Trachea (tissue), 1 donor: ENCODE measurements around a stretch of chr15.

DNA sequence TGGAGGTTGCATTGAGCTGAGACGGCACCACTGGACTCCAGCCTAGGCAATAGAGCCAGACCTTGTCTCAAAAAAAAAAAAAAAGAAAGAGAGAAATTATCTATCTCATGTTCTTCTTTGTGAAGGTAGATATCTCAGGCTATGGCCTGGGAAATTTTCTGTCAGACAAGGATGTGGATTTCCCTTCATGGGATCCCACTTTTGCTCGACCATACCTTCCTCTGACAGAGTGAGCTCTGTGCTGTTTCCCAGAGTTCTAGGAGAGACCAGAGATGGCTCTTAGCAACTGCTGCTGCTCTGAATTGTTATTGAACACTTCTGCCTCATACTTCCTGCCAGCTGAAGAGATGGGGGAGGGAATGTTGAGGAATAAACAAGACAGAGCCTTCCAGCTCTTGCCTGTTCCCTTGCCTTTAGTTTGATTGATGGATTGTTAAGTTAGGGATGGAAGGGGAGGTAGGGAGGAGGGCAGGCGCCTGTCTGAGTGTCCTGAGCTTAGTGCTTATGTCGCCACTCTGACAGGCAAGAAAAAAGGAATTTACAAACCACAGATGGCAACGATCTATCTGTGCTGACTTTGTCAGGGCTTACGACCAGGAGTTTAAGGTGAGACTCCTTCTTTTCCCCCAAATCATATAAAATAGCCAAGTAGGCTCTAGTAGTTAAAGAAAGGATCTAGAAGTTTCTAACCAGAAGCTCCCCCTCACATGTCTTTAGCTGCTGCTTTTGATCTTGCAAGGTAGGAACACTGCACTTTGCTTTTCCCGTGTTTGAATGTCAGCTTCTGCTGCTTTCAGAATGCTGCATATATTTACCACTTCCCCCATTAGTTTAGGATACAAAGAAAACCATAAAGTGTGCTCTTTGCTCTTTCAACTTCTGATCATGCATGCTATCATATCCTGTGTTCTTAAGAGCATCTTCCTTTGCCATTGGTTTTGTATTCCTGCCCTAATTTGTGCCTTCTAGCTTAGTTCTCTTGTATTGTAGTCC, 42.9 kb downstream of the ZNF609 start:
- PRO-cap = no peak

DNA sequence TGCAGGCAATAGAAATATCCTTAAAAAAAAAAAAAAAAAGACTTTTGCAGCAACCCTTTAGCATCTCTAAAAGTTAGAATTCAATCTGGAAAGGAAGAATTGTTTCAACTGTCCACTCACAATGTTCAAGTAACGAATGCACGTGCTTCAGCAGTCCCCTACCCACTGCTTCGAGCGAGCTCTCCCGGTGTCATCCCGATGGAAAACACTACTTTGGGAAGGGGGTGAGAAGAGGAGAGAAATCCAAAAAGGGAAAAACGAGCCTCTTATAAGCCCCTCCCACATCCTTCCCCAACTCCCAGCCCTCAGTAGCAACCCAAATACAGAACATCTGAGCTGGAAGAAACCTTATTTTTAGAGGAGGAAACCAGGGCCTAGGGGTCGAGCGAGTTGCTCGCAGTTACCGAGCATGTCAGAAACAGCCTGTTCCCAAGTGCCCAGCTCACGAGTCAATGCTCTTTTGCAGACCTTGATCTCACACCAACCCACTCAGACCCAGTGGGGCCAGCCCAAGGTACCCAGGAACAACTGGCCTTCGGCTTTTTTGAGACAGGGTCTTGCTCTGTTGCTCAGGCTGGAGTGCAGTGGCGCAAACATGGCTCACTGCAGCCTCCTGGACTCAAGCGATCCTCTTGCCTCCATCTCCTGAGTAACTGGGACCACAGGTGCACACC, 14.2 kb downstream of the RBPMS2 start:
- PRO-cap = bidirectional peak, plus-strand start at position 361 of the sequence, minus-strand start at position 176 of the sequence

DNA sequence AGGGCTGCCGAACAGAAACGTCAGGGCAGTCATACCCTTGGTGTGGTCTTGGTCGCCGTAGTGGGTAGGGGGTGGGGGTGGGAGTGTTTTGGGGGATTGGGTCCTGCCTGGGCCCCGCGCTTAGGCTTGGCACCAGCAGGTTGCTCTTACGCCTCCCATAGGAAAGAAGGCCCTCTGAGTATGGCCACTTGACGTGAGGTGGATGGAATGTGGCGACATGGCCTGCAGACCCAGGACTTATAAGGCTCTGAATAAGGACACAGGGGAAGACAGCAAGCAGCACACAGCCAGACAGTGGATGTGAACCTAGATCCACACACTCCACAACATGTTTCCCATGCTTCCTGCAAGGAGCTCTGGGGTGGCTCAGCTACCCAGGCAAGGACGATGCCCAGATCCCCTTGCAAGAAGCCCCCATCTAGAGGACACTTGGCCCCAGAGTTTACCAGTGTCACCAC, 12.4 kb downstream of the RBPMS2 start:
- PRO-cap = no peak

- PRO-cap = no peak
These were observed 14.3 kb upstream of the ANKDD1A start for GRCh38 chr15:64897018-64898130.

DNA sequence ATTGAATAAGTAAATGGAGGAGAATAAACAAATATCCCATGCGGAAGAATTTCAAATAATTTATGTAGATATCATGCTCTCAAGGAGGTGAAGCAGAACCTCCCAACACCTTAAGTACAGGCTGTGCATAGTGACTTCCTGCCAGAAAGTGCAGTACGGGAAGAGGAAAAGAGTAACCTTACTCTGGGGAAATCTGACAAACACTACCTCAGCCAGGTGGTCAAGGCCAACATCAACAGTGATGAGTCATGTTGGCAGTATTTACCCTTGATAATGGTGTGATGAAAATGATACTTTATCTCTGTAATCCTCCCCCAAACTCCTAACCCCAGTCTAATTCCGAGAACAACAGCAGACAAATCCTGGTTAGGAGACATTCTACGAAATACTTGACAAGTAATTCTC, 26.4 kb downstream of the ANKDD1A start:
- PRO-cap = no peak

DNA sequence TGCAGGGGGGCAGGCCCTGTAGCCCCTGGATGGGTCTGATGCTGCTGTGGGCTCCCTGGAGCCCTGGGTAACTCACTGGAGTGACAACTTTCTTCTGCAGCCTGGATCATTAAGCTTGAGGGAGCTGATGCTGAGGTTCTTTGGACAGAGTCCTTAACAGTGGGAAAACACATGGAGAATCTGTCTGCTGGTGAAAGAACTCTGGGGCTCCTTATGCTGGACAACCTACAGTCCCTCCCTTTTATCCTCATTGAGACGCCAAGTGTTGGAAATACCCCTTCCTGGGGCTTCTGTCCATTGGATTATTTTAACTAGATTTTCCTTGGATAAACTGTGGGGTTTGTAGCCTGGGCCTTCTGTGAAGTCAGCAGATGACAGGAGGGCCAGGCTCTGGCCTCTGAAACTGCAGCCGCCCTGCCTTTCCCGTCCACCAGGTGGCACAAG, 8.9 kb downstream of the SLC51B start:
- PRO-cap = no peak

DNA sequence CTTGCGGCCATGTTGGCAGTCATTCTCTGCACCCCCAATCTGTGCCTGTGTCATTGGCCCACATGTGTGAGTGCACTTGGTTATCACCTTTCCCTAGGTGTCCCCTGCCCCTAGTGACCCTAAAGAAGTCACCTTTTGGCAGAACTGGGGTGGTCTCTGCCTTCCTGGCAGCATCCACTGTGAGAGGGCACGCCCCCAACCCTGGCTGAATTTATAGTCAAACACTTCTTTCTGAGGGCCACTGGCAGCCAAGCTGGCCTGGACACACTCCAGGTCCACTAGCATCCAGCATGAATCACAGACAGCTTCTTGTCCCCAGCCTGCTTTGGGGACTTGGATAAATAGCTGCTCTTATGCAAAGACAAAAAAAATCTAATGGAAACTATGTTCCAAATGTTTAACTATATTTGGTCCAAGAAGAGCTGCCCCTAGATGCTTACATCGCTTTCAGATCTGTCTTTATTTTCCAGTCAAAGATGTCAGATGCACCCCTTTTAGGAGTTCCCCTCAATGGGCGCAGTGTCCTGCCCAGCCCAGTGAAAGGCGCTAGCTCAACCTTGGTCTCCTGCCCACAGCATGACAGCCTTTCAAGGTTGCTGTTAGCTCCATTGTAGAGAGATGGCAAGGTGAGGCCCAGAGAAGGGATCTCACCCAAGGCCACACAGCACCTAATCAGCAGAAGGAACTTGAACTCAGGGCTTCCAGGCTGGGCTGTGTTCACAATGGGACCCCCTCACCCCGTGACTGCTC, 7.0 kb downstream of the RASL12 start:
- PRO-cap = bidirectional peak, plus-strand start at position 404 of the sequence, minus-strand start at position 311 of the sequence

DNA sequence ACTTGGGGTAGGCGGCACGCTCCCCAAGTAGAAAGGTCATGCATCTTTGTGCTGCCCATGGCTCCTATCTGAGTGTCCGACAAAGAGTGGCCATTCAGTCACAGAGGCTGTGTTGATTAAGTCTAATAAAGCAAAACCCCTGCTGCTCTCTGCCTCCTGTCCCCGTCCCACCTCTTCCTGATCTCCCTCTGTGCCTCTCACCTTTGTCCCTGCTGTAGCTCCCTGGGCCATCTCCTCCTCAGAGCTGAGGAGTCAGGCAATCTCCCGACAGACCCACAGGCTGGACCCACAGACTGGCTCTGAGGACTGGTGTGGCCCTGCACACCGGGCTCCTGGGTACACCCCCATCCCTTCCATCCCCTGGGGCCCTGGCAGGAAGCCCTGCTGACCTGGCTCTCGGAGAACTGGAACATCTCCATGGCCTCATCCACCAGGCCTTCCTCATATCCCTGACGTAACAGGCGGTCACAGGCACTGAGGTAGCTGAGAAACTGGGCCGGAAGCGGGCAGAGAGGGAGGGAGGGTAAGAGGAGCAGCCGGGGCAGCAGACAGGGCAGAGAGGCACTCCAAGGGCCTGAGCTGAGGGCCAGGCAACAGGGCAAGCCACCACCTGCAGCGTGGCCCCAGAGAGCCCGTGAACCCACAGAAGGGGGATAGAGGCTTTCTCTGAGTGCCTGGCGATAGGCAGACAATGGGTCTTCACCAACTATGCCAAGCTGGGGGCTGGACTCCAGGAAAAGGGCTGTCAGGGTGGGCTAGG, 17.7 kb downstream of the KBTBD13 start:
- PRO-cap = unidirectional peak, plus-strand start at position 509 of the sequence

GRCh38 chr15:65180329-65180603, 4.9 kb downstream of the CLPX start:
- PRO-cap = no peak

- PRO-cap = no peak
These were observed 15.7 kb upstream of the CILP start for GRCh38 chr15:65226834-65227578.

- PRO-cap = no peak
These were observed 15.9 kb downstream of the PARP16 start for GRCh38 chr15:65270665-65271276.

DNA sequence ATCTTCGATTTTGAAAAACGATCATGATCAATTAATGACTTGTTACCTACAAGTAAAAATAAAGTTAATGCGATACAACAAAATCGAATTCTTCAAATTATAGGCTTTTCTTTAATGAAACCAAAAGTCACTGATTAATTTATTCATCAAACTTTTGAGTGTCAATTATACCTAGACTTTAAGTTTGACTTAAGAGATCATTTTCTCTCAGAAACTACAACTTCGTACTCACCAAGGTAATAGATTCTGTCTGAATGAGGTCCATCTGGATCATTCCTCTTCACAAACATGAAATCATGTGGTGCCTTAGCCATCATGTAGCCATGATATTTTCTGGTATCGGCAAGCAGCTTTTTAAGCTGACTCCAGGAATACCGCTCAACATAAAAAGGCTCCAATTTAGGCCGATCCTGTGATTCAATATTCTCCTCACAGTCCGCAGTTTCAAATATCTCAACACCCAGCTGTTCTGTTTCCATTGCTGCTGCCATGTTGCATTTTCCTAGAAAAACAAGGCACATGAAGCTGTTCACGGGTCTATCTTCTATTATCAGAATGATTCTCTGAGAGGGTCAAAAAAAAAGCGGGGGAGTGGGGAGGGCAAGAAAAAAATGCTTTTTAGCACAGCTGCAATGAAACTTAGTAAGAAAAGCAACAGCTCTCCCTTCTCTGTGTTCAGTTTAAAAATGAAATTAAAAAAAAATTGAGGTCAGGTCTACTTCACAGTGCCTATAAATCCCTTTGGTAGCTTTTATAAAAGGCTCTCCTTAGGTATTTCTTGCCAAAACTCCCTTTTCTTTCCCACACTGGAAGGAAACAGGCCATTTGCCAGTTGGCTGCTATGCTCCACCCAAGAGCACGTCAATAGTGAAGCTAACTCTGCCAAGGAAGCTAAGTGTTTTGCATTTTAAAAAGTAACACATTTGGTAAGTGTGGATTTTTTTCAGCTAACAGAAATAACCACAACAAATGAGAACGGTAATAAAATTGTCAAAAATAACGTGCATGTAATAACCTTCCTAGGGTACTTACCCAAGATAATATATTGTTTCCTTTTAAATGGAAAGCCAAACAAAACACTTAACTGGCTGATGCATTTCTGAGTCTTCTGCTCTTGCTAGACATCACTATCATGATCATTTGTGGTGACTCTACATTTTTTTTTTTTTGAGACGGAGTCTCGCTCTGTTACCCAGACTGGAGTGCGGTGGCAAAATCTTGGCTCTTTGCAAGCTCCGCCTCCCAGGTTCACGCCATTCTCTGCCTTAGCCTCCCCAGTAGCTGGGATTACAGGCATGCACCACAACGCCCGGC, 5.0 kb downstream of the DPP8 start:
- PRO-cap = no peak

GRCh38 chr15:65531976-65532504, 1.8 kb downstream of the HACD3 start:
- PRO-cap = no peak

- PRO-cap = no peak
These were observed 10.1 kb downstream of the HACD3 start for GRCh38 chr15:65540241-65540877.

DNA sequence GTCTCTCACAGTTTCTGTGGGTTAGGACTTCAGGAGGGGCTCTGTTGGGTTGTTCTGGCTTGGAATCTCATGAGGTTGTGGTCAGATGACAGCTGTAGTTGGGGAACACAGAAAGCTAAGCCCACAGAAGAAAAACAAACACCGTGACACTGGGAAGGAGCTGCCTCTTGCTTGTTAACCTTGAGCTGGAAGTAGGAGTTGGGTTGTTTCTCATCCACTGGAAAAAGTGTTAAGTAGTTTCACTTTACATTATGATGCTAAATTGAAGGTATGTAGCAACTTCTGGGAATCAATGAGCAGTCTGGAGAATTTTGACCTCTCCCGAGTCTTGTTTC, 20.4 kb downstream of the HACD3 start:
- PRO-cap = no peak

GRCh38 chr15:65827142-65827528, 35.0 kb upstream of the DENND4A start:
- PRO-cap = no peak

- PRO-cap = no peak
These were observed 29.7 kb upstream of the RAB11A start for GRCh38 chr15:65839664-65839863.

DNA sequence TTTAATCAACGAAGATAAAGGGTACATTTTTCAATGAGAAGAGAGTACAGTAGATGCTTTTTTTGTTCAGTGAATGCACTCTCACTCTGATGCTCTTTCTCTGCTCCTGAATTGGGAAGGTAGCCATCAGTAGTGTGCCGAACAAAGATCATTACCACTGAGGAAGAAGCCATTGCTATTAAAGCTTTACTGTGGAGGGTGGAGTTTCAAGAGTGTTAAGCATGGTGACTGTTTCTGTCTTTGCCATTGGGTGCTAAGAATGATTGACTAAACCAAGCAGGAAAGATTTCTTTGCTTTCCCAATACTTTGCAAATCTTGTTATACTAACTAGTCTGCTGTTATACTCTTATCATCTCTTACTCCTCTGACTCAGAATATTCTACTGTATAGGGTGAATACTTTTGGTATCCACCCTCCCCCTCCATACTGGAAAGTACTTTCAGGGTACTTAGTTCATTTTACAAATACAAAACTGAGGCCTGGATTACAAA, 1.6 kb downstream of the RAB11A start:
- PRO-cap = unidirectional peak, minus-strand start at position 153 of the sequence

GRCh38 chr15:66080596-66081044, 172.9 kb downstream of the MEGF11 start:
- PRO-cap = no peak

GRCh38 chr15:66293773-66294488, 563 bp downstream of the DIS3L start:
- PRO-cap = bidirectional peak, plus-strand start at chr15:66293835, minus-strand start at chr15:66293708; unidirectional peak, minus-strand start at chr15:66294080